Hepatocyte (in vitro differentiated cells and primary cell): ENCODE results near the genes SEC14L4, C22orf42 and BPIFC.

DNA sequence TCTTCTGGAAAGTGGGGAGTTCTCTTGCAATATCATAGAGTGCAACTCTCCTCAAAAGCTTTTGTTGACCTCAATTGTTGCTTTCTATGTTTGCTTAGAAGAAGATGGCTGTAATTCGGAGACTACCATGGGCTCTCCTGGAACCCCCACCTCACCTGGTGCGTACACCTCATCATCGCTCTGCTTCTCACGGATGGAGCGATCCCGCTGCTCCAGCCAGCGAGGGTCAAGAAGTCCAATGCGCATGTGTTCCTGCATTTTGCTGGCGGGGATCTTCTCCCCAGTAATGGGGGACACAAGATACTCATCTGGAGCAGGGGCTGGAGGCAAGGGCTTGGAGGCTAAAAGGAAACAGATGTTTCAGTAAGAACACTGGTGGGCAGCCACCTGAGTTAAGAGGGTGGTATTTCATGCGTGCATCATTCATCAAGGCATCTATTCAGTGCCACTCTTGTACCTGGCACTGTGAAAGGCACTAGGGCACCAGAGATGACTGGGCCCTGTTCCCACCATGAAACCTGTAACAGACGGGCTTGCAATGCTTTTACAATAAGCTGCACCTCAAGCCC lies 13.4 kb upstream of the TBC1D10A start:
- RAMPAGE, long total RNA = no peak
- RRBS = no CpG with 5 or more reads among the region's 11 CpGs

DNA sequence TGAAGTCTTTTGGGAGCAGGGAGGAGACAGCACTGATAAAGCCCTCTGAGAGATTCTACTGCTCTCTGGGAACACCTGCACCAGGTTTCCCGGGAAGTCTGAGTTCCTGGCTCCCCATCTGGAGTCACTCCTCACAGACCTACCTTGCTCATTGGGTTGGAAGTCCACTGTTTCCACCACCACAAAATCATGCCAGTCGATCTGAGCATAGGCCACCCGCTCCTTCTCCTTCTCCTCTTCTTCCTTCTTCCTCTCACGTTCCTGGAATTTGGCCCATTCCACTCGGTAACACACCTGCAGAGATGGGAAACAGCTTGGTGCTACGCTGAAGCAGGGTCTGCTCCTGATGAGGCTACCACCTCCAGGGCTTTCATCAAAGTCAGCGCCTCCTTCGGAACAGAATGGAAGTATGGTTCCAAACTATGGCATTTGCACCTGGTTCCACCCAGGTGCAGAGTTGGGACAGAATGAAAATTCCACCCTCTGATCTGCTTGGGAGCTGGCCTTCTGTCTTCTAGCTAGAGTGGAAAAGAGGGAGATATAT lies 14.6 kb downstream of the SF3A1 start:
- RAMPAGE, long total RNA = no peak
- RRBS = no CpG with 5 or more reads among the region's 8 CpGs

- RAMPAGE, long total RNA = no peak
- RRBS = no CpG with 5 or more reads among the region's 16 CpGs
Observed at GRCh38 chr22:30392576-30393613, 3.9 kb upstream of the SEC14L2 start.

DNA sequence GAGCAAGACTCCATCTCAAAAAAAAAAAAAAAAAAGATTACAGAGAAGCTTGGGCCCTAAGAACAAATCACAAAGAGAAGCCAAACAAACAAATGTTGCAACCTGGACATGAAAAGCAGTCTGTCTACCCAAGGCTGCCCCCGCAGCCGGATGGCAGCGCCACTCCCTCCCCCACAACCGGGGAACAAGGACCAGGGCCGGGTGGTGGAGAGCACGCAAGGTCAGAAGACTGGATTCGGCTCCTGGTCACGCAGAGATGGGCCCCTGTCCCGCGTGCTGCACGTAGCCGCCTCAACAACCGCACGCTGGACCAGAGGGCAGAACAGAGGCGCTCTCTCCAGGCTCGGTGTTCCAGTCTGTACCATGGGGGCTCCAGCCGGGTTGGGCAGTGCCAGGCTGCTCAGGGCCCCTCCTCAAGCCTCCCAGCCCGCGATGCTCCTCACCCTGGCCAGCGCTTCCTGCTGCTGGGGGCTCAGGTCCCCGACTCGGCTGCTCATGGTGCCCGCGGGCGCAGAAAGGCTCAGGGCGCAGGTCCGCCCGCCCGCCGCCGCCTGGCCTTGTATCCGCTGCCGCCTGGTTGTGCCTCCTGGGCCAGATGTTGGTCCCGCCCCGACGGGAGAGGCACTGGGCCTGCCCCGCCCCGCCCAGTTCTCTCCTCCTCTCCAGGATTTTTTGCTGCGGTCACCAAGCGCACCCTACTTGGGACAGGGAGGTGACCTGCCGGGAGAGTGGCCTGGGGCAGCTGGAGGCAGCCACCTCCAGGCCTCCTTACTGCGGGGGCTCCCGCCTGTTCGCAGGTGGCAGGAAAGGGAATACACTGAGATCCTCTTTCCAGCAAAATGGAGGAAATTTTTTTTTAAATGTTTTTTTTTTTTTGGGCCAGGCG lies at the start of gene SEC14L4:
Gene SEC14L4, minus strand, starts transcription at position 581 of the 886 bp plus-strand sequence.
- RAMPAGE, long total RNA = no peak
- RRBS = no CpG with 5 or more reads among the region's 45 CpGs

GRCh38 chr22:30705753-30706750 lies 11.4 kb downstream of the OSBP2 start:
- RAMPAGE, long total RNA = no peak
- RRBS = no CpG with 5 or more reads among the region's 10 CpGs

DNA sequence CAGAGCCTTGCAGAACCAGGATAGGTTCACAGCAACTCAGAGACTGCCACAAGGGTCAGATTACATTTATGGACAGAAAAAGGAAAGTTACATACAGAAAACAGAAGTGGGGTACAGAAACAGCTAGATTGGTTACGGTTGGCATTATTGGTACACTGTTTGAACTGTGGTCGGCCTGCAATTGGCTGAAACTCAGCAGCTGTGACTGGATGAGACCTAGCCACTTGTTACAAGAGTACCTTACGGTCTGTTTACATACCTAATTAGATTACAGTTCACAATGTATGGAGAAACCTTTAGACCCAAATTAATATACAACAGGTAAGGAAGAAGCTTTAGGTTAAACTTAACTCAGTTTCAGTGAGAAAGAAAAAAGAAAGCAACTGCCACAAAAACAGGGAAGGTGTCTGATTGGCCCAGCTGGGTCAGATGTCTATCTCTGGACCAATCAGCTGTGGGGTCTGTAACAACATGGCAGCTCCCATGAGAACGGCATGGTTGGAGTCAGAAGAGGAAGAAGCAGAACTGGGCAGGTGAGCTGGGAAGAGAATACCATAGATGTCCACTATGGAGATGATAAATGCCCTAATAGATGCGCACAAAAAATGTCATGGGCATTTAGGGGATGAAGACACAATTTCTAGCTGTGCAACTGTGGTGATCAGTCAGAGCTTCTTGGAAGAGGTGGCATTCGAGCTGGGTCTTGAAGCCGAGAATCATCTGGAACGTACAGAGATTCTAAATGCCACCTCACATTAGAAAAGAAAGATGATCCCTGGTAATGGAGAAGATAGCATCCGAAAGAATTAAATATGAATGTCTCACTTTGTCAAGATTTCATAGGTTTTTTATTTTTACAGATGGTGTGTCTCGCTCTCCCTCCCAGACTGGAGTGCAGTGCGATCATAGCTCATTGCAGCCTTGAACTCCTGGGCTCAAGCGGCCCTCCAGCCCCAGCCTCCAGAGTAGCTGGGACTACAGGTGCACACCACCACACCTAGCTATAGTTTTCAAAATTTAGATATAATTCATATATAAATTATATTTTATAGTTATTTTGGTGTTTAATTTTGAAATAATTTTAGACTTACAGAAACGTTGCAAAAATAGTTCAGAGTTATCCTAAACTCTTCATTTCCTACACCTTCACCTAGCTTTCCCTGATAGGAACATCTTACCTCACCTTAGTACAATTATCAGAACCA lies 17.1 kb upstream of the SMTN start:
- RAMPAGE, long total RNA = no peak
- RRBS = no CpG with 5 or more reads among the region's 13 CpGs

GRCh38 chr22:31140793-31141178 lies 478 bp upstream of the PLA2G3 start:
- RAMPAGE, long total RNA = no peak
- RRBS = no CpG with 5 or more reads among the region's 5 CpGs

GRCh38 chr22:31218470-31219210 lies 6.5 kb downstream of the LIMK2 start:
- RAMPAGE, long total RNA = no peak
- RRBS = no CpG with 5 or more reads among the region's 4 CpGs

GRCh38 chr22:31230367-31230981 lies 18.4 kb downstream of the LIMK2 start:
- RAMPAGE, long total RNA = no peak
- RRBS = no CpG with 5 or more reads among the region's 7 CpGs

GRCh38 chr22:31231037-31231672 lies 19.1 kb downstream of the LIMK2 start:
- RAMPAGE, long total RNA = no peak
- RRBS = no CpG with 5 or more reads among the region's 1 CpG

GRCh38 chr22:31277032-31277531 lies 15.2 kb downstream of the PIK3IP1 start:
- RAMPAGE, long total RNA = no peak
- RRBS = no CpG with 5 or more reads among the region's 16 CpGs

DNA sequence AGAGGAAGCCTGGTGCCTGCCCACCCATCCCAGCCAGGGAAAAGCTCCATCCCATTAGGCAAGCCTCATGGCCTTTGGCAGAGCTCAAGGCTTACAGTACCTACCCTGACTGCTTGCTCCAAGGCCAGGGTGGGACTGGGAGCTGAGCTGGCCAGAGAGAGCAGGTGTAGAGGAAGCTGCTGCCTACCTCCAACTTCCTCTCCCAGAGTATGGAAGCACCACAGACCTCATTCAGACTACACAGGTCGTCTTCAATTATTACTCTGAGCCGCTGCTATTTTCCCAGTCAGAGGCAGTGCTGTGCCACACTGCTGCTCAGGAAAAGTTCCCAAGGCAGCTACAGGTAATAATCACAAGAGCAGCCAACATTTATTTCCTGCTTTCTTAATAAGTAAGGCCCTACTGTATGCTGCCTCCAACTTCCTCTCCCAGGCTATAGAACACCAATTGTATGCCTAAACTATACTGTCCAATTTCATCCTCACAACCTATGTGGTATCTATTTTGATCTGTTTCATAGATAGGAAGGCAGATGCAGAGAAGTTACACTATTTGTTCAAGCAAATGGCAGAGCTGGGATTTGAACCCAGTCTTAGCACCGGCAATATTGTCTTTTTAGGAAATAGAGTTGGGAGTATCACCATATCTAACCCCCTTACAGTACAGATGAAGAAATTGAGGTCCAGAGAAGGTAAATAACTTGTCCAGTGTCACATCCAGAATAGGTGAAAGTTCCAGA lies 7.2 kb downstream of the PIK3IP1 start:
- RAMPAGE, long total RNA = no peak
- RRBS = no CpG with 5 or more reads among the region's 3 CpGs

- RAMPAGE, long total RNA = no peak
- RRBS = no CpG with 5 or more reads among the region's 7 CpGs
Observed at GRCh38 chr22:31313152-31313824, 21.0 kb upstream of the PIK3IP1 start.

DNA sequence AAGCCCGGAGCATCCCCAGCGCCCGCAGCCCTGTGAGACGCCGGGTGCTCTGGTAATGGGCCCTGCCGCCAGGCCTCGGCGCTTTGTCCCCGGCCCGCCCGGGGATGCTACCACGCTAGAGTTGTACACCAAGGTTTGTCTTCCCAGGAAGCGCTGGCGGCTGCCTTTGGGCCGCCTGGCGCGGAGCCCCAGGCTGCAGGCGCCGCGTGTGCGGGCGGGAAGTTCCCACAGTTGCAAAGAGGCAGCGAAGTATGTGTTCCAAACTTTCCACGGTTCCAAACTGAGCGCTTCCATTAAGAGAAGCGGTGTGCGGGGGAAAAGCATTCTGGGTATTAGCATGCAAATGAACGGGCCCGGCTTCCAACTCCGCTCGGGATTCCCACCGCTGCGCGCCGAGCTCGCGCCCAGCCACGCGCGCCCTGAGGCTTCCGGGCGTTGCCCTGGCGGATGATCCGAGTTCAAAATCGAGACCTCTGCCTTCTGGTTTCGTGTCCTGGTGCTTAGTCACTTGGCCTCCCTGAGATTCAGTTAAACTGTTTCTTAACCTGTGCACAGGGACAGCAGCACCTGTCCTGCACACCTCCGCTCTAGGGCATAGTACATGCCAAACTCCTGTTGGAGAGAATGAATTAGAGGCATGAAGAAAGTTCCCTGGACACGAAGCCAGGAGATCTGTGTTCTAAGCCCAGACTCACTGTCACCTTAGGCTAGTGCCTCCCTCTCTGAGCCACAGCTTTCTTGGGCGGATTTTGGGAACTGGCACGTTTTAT lies 1.3 kb upstream of the PATZ1 start:
- RAMPAGE, long total RNA = no peak
- RRBS = 2% methylated on average over 20 of the region's 50 CpGs

DNA sequence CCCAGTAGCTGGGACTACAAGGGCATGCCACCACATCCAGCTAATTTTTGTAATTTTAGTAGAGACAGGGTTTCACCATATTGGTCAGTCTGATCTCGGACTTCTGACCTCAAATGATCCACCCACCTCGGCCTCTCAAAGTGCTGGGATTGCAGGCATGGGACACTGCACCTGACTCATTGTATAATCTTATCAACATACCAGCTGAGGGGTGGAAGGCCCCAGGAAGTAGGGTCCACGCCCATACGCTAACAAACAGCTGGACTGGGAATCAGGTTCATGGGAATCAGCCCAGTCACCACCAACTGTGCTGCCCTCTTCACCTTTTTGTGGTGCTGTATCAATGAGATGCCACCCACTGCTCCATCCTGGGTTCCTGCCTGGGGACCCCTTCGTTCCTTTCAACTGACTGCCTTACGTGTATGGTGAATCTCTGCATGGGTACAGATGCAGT lies 32.6 kb upstream of the YWHAH start:
- RAMPAGE, long total RNA = no peak
- RRBS = no CpG with 5 or more reads among the region's 6 CpGs

GRCh38 chr22:31943729-31944180 lies 580 bp upstream of the YWHAH start:
- RAMPAGE, long total RNA = no peak
- RRBS = 0% methylated on average over 6 of the region's 26 CpGs

- RAMPAGE, long total RNA = no peak
- RRBS = no CpG with 5 or more reads among the region's 6 CpGs
Observed at GRCh38 chr22:32159016-32159612, at the start of gene C22orf42. Gene C22orf42 (minus strand): TSS chr22:32159303.

- RAMPAGE, long total RNA = no peak
- RRBS = no CpG with 5 or more reads among the region's 20 CpGs
Observed at GRCh38 chr22:32331138-32331748, 26.4 kb upstream of the RFPL3 start.

GRCh38 chr22:32464159-32464595 lies at the start of gene BPIFC:
Gene BPIFC (minus strand): TSS chr22:32464446.
- RAMPAGE, long total RNA = no peak
- RRBS = no CpG with 5 or more reads among the region's 3 CpGs

DNA sequence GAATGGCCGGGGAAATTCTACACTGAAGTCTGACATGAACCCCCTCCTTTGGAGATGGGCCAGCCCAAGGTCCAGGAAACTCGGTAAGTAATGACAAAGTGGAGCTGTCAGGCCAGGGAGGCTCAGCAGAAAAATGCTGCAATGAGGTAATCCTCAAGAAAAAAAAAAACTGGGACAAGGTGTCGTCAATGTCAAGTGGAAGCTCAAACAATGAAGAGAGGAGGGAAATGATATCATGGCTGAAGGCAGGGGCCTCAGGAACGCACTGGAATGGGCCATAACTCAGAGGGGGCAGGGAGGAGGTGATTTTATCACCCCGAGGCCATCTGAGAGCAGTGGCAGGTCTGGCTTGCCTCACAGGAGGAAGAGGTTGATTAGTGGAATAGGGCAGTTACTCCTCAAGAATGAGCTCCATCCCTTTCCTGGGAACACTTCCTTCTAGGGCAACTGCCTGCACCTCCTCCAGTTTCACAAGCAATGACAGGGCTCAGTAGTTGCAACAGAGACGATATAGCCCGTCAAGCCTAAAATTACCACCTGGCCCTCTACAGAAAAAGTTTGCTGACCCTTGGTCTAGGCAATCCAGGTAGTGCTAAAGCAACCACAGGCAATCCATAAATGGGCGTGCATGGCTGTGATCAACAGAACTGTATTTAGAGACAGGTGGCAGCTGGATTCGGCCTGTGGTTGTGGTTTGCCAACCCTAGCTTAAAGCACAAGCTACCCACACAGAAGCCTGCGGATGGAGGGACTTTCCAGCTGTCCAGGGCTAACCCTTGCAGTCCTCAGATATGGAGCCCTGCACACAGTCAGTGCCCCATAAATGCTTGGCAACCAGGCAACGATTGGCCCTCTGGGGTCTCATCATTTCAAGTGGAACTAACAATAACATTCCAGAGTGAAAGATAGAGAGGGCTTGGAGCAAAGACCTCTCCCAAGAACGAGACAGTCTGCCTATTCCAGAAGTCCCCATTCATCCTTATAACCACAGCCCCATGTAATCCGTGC lies 65.3 kb downstream of the FBXO7 start:
- RAMPAGE, long total RNA = no peak
- RRBS = no CpG with 5 or more reads among the region's 13 CpGs